Cardiac fibroblast (primary cell): ENCODE data around the gene ATG7.

DNA sequence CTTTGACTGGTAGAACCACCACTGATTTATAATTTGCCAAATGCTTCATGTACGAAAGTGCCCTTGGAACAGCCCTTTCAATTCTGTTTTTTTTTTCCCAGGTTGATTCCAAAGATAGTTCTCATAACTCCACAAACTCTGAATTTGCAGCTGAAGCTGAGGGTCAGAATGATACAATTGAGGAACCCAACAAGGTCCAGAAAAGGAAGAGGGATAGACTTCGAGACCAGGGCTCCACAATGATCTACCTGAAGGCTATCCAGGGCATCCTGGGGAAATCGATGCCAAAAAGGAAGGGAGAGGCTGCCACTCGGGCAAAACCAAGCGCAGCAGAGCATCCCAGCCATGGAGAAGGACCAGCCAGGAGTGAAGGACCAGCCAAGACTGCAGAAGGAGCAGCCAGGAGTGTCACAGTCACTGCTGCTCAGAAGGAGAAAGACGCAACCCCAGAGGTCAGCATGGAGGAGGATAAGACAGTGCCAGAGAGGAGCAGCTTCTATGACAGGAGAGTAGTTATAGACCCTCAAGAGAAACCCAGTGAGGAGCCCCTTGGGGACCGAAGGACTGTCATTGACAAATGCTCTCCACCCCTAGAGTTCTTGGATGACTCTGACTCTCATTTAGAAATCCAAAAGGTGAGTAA lies 11.9 kb downstream of the TATDN2 start:
- RRBS, result no CpG with 5 or more reads among the region's 7 CpGs

GRCh38 chr3:10303553-10304564 lies 11.1 kb upstream of the GHRL start:
- RRBS, result no CpG with 5 or more reads among the region's 16 CpGs

DNA sequence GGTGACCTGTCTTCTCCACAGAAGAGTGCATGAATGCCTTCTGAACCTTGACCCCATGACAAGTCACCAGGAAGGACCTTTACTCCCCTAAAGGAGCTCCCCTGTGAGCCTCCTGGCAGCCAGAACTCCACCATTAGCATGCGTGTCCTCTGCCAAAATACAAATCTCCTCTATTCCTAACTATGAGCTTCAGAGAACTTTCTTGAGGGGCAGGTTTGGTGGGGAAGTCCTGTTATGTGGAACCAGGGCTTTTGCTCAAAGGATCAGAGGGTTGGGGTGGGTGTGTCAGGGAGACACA lies 129.3 kb upstream of the ATP2B2 start:
- RRBS, result no CpG with 5 or more reads among the region's 1 CpG

- RRBS, result 1% methylated on average over 20 of the region's 28 CpGs
These were observed 108.5 kb upstream of the SLC6A11 start for GRCh38 chr3:10707654-10707866.

DNA sequence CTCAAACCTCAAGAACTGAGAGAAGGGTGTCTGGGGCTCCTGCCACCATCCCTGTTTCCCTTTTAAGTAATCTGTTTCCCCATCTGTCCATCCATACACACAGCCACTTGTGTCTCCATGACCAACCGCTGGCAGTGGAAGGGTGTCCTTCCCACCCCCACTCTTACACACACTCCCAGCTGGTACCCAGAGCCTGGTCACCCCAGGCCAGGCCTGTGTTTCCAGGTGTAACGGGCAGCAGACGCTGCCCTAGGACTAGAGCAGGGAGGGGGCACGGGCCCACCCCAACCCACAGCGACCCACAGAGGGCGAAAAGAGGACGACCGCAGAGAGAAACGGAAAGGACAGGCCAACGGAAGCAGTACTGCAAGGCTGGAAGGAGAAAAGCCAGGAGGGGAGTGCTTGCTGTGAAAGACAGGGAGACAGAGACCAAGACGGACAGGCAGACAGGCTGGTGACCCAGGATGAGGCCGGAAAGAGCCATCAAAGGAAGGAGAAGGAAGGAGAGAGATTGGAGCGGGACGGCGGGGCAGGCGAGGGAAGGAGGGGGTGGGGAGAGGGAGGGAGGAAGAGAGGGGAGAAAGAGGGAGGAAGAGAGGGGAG lies 591 bp upstream of the SLC6A1 start:
- RRBS, result no CpG with 5 or more reads among the region's 16 CpGs

- RRBS, result no CpG with 5 or more reads among the region's 4 CpGs
These were observed 1.8 kb downstream of the SLC6A1 start for GRCh38 chr3:10994362-10994808.

DNA sequence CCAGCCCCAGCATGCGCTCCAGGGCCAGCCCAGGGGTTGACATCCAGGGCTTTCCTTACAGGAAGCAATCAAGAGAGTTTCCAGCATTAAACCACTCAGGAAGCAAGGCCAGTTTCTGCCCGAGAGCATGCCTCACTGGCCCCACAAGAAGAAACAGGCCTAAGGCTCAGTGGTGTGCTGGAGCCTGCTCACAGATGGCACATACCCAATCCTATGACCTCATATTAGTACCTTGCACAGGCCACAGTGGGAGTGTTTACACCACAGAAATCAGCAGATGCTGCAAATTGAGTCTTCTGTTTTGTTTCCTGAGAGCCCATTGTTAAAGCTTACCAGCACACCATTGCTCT lies 13.3 kb downstream of the SLC6A1 start:
- RRBS, result no CpG with 5 or more reads among the region's 2 CpGs

GRCh38 chr3:11060667-11061164 lies 68.2 kb downstream of the SLC6A1 start:
- RRBS, result no CpG with 5 or more reads among the region's 26 CpGs

- RRBS, result no CpG with 5 or more reads among the region's 10 CpGs
These were observed 41.5 kb downstream of the HRH1 start for GRCh38 chr3:11195674-11196326.

- RRBS, result 3% methylated on average over 21 of the region's 54 CpGs
These were observed at the start of gene ATG7 for GRCh38 chr3:11271861-11272918. TSS of gene ATG7 (plus strand) at chr3:11272397.

DNA sequence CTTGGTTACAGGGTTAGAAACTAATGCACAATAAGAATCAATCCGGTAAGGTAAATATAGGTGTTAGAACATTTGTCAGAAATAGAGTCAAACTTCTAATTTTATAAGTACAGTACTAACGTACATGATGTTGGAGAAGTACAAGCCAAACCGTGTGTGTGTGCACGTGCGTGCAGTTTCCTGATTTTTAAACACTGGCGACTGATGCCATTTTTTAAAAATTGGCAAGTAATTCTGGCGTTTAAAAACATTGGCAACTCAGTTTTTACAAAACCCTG lies 661 bp downstream of the ATG7 start:
- RRBS, result no CpG with 5 or more reads among the region's 7 CpGs

GRCh38 chr3:11273608-11274613 lies 1.7 kb downstream of the ATG7 start:
- RRBS, result no CpG with 5 or more reads among the region's 16 CpGs

DNA sequence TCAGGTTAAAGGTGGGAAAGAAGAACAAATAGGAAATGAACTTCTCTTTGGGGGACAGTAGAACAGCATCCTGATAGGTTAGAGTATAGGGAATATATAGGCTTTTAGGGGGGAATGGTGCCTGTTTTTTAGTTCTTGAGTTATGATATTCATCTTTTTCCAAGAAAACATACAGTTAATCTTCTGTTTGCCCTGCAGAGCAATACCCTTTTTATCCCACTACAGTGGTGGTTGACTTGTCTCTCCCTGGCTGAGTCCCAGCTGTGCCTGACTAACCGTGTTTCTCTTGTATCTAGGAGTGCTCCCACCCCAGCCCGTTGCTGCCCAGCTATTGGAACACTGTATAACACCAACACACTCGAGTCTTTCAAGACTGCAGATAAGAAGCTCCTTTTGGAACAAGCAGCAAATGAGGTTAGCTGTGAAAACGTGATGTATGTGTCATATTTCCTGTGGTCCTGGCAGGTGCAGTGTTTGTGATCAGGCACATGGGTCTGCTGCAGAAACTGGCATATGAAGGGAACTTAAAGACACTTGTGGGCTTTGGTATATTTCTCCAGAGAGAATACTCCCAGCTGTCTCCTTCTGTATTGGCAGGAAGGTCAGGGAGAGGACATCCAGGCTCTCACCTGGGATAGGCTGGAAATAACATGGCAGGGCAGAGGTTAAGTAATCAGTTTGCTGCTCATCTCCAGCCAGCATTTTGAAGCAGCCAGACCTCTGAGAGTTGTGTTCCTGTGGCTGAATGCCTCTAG lies 34.6 kb downstream of the ATG7 start:
- RRBS, result no CpG with 5 or more reads among the region's 4 CpGs

GRCh38 chr3:11385379-11385992 lies 113.3 kb downstream of the ATG7 start:
- RRBS, result no CpG with 5 or more reads among the region's 4 CpGs

DNA sequence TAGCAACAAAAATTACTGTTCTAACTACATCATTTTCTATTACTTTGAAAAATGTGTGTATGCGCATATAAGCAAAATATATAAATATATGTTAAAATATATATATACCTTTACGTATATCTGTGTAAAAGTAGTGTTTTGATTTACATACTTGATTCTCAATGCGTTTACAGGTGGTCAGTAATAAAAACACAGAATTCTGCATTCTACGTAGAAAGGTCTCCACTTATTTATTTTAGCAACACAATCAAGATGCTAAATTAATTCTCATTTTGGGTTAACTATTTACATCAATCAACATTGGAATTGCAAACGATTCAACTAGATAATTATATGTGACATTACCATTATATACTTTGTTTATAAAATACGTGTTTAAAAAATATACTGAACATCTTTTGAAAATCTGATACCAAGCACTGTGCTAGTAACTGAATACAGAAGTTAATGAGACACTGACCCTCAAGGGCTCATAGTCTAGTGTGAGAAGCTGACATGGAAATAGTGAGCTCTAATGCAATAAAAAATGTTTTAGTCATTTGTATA lies 158.1 kb downstream of the ATG7 start:
- RRBS, result no CpG with 5 or more reads among the region's 6 CpGs

DNA sequence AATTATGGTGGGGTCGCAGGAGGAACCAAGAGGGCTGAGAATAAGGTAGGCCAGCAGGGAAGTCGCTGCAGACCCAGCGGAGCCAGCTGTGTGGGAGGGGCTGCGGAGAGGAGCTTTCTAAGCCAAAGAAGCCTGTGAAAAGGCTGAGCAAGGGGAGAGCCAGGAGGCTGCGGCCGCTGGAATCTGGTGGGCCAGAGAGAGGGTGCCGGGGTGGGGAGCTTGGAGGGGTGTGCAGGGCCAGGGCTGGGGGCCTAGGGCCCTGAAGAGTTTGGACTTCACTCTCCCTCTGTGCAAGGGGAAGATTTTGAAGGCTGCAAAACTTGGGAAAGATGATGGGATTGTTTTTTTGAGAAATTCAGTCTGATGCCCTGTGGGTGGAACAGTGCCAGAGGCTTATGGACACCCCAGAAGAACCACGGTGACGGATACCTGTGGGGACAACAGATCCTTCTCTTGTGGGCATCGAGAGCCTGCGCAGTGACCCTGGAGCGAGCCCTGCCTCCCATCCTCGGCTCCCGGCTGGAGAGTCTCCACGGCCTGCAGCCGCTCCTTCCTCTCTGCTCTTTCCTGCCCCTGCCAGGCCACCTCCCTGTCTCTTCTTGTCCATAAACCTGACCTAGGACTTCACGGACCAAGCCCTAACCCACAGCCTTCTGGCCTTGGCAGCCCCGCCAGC lies 98.6 kb downstream of the VGLL4 start:
- RRBS, result no CpG with 5 or more reads among the region's 18 CpGs

- RRBS, result 50% methylated on average over 2 of the region's 20 CpGs
These were observed 87.4 kb downstream of the VGLL4 start for GRCh38 chr3:11556154-11556824.

- RRBS, result no CpG with 5 or more reads among the region's 15 CpGs
These were observed 30.0 kb downstream of the VGLL4 start for GRCh38 chr3:11613681-11614204.

GRCh38 chr3:11642375-11643217 lies 1.1 kb downstream of the VGLL4 start:
- RRBS, result 2% methylated on average over 10 of the region's 45 CpGs

DNA sequence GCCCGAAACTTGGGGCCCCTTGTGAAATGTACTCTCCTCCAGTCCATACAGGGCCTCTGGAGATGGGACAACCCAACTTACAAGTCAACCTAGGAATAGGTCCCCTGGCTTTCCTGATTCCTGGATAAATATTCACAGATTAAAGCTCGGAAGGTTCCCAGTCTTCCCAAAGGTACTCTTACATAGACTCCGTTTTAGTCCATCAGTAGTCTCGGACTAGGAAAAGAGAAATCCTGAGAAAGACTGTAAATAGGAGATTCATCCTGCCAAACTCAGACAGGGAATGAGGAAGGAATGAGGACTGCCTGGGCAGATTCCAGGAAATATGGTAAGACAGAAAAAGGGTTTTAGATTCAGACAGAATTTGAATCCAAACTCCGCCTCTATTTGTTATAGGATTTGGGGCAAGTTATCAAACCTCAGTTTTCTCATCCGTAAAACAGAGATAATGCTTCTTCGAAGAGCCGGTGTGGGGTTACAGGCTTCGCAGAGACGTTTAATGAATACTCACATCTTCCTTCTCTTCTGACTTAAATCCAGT lies 77.7 kb upstream of the VGLL4 start:
- RRBS, result no CpG with 5 or more reads among the region's 10 CpGs